SK-N-DZ (cell line): Measurements from ENCODE around the gene RASSF10.

DNA sequence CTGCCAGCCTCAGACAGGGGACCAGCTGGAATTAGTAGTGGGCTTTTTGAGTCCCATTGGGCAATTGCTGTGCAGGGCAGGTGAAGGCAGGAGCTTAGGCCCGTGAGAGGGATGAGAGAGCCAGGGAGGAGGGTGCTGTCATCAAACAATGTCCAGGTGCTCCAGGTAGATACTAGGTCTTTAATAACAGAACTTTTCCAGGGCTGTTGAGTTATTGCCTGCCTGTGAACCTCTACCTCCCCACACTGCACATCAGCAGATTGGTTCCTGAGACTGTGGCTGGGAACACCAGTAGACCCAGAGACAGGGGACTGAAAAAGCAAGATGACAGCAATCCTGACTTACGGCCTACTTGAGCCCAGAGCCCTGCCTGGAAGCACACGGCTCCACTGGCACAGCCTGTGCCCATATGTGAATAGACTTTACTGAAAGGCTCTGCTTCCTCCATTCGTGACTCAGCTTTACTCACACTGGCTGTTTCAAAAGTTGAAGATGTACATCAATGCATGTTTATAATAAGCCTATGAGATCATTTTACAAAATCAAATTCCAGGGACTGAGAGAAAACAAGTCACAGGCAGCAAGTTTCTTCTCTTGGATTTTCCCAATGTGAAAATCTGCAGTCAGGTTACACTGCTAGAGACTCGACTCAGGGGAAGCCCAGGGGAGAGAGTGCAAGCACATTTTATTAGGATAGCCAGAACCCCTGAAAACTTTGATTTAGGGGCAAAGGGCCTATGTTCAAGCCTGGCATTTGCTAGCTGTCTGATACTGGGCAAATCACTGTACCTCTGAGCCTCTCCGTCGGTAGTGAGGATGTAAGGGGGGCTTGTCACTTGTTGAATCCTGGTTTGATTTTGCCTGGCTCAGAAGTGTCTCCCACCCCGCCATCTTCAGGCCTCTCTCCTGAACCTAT lies 134.6 kb upstream of the TEAD1 start:
RAMPAGE:
- cytosol, long total RNA = no peak
- nucleus, long total RNA = no peak

DNA sequence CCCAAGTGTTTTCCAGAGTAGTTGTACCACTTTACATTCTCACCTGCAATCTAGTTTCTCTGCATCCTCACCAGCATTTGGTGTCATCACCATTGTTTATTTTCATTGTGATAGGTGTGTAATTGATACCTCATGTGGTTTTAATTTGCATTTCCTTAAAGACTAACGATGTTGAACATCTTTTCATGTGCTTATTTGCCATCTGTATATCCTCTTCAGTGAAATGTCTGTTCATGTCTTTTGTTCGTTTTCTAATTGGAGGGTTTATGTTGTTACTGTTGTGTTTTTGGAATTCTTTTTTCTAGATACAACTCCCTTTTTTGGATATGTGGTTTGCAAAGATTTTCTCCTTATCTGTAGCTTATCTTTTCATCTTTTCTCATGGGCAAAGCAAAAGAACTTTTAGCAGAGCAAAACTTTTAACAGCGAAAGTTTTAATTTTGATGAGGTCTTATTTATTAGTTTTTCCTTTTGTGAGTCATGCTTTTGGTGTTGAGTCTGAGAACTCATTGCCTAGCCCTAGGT lies 99.2 kb downstream of the TEAD1 start:
RAMPAGE:
- cytosol, long total RNA = no peak
- nucleus, long total RNA = no peak

DNA sequence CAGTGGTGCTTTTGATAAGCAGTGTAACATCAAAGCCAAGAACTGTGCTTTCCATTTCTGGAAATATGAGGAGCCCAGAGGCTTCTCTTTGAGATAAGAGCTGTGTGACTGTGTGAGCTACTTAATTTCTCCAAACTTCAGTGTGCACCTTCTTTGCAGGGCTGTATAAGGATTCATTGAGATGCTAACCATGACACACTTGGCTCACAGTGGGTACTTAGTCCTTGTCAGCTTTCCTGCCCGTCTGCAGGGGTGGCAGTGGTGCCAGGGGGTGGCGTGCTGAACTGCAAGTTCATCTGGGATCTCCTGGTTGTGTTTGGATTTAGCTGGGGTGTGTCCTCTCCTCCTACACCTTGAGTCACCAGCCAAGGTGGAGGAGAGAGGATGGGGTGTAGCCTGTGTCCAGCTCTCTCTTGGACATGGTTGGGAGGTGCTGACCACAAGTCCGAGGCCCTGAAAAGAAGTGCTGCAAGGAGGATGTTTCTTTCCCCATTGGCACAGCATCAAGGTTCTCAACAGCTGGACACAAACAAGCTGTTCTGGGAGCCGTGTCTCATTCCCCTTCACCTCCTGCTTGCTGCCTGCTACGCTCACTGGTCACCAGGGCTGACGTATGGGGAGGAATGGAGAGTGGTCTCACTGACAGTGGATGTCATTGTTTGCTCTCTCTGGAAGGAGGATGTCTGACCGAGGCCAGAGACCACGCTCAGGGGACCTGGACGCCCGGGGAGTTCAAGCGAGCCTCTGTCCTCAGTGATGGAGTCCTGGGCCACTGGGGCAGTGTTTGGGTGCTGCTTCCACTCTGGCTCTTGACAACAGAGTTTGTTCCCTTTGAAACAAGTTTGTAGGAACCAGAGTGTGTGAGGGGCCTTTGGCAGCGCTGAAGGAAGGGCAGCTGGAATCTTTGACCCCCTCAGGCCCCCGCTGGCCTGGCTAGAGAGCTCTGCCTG lies 139.6 kb downstream of the TEAD1 start:
RAMPAGE:
- cytosol, long total RNA = no peak
- nucleus, long total RNA = no peak

DNA sequence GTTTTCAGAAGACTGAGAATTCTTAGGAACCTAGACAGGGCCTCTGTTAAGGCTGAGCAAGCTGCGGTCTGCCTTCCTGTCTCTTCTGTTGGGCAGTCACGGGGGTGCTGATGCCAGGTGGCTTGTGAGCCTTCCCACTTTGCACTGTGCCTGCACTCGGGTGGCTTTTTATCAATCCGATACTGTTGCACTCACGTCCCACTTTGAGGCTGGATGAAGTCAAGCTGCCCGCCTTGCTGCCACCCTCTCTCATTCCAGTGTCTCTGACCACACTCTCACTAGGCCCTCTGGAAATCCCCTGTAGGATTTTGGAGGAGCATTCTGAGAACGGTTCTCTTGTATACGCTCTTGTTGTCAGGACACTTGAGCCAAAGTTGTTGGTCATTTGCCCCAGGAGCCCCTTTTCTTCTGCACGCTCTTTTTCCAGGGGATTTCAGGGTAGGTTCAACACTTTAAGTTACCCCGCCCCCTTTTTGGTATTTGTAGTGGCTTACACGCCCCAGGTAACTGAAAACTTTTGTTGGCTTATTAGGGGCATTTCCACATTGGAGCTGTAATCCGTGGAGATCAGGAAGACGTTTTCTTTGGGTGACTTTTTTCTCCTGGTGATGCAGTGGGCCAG lies 141.9 kb downstream of the TEAD1 start:
RAMPAGE:
- cytosol, long total RNA = no peak
- nucleus, long total RNA = no peak

DNA sequence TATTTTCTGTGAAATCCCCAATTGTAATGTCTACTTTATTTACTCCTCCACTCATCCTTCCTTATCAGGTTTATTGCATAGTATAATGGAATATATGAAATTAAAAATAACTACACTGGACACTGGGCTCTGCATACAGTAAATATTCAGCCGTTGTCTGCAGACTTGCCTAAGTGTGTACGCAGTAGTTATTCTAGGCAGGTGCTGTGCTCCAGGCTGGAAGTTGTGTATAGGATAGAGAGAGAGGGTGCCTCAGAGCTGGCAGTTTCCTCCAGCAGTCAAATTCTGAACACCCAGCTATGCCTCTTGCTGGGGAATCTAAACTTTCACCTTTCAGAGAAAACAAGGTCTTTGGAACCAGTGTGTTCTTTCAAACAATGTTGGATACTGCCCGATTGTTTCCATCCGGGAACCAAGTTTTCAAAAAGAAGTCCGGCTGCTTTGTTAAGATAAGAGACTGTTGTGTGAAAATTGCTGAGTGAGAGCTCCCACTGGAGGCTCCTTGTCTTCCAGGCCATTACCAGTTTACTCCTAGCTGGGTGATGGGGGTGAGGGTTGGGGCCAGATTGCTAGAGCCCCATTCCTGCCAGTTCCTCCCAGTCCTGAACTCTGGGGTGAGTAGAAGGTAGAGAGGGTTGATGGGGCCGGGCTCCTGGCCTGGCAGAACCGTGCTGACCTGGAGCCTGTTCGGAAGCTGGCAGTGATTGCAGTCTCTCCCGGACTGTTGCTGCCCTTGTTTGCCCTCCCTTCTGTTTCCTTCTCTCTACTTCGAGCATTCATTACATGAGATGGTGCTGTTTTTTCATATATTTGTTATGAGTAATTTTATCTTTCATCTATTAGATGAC lies 150.1 kb downstream of the TEAD1 start:
RAMPAGE:
- cytosol, long total RNA = no peak
- nucleus, long total RNA = no peak

GRCh38 chr11:12829495-12830652 lies 155.7 kb downstream of the TEAD1 start:
RAMPAGE:
- cytosol, long total RNA = no peak
- nucleus, long total RNA = no peak

RAMPAGE:
- cytosol, long total RNA = no peak
- nucleus, long total RNA = no peak
These were observed 166.8 kb upstream of the RASSF10 start for GRCh38 chr11:12842216-12842808.

DNA sequence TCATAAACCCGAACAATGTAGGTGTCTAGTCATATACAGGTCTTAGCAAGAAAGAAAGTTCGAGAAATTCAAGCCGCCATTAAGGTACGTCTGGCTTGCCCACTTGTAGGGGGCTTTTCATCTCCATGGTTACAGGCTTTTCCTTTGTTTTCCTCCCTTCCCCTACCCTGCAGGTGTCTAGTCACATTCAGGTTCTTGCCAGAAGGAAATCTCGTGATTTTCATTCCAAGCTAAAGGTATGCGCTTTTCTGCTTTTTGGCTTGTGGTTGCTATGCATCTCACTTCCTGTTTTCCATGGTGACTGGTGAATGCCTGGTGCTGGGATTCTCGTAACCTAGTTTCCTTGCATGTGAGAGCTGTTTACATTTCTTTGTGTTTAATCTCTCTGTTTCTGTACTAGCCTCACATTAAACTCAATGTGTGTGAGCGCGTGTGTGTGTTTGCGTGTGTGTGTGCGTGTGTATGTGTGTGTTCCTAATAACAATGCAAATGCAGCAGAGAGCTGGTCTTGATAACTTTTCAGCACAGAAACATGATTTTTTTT lies 144.4 kb upstream of the RASSF10 start:
RAMPAGE:
- cytosol, long total RNA = no peak
- nucleus, long total RNA = no peak

GRCh38 chr11:12989373-12989964 lies 19.6 kb upstream of the RASSF10 start:
RAMPAGE:
- cytosol, long total RNA = start-site peak on the minus strand at chr11:12989540-12989549, 102 and 96 reads in 2 replicates
- nucleus, long total RNA = start-site peak on the minus strand at chr11:12989542-12989548, 60 and 11 reads in 2 replicates

DNA sequence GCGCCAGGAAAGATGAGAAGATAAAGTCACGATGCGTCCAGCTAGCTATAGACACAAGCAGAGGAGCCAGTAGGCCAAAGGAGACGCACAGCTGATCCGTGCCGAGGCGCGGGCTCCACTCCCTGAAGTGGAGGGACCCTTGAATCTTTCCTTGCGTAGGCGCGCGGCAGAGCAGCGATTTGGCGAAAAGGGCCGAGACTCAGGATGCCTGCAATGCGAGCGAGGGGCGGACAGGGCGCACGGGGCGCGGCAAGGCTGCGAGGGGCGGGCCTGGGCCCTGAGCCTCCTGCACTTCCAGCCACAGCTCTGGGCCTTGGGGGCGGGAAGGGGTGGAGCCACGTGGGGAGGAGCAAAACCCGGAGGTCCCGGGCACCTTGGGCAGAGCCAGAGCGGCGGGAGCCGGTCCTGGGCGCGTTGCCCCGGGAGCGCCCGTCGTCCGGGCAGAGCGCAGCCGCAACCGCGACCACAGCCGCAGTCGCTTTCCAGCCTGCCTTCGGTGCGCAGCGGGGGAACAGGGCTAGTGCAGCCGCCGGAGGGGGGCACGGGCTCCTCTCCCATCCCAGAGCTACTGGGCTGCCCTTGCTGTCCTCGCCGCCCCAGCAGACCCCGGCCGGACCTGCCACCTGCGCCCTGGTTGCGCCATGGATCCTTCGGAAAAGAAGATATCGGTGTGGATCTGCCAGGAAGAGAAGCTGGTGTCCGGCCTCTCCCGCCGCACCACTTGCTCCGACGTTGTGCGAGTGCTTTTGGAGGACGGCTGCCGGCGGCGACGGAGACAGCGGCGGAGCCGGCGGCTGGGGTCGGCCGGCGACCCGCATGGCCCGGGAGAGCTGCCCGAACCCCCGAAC lies at the start of gene RASSF10:
TSS of gene RASSF10 (plus strand) at position 381 of the 848 bp plus-strand sequence.
RAMPAGE:
- cytosol, long total RNA = no peak
- nucleus, long total RNA = no peak

GRCh38 chr11:13667259-13667660 lies 1.2 kb upstream of the FAR1 start:
RAMPAGE:
- cytosol, long total RNA = no peak
- nucleus, long total RNA = no peak

DNA sequence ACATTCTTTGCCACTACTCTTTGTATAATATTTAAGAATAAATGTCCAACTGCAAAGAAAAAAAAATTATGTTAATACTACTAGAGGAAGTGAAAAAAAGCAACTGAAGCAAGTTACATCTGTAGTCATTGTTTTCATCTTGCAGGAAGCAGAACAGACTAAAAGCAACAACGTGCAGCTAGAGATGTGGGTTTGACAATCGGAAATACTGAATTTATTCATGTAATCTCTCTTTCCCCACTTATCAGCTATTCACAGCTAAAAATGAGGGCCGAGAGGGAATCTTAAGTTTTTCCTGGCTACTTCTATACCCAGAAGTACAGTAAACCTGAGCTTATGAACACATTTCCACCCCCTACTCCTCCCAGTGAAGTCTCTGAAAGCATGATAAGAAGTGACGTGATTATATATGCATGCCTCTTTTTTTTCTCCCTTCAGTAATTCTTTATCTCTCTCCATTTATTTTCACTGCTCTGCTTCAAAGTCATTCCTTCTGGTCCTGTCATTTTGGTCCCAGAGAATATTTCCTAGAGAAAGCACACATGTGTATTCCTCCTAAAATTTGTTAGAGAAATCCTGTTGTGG lies 116.5 kb downstream of the SPON1 start:
RAMPAGE:
- cytosol, long total RNA = no peak
- nucleus, long total RNA = no peak

GRCh38 chr11:14189732-14190441 lies 169.1 kb downstream of the RRAS2 start:
RAMPAGE:
- cytosol, long total RNA = no peak
- nucleus, long total RNA = no peak

DNA sequence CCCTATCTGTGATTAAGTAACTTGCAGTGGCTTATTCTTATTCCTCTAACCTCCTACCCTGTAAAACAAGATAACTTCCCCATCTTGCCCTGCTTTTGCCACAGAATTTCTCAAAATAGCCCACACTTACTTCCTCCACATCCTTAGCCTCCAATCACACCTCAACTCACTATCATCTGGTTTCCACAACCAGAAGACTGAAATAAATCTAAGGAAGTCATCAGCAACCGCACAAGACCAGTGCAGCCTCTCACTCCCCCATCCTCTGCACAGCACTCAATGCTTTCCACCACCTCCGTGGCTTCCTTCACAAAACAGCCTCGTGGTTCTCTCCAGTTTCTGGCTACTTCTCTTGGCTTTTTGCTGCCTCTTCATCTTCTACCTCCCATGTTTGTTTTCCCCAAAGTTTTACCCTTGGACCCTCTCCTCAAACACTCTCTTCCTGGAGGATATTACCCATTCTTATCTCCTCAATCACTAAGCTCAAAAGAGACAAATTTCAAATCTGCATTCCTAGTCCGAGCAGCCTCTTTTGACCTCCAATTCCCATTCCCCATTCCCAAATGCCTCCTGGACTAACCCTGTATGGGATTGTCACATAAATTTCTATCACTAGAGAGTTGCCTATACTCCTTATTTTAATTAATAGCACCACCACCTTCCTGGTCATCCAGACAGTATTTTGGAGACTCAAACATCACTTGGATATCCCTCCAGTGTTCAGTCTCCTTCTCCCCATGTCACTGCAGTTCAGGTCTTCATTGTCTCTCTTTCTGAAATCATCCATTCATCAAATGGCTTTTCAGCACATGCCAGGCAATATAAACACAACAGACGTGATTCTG lies 87.5 kb downstream of the RRAS2 start:
RAMPAGE:
- cytosol, long total RNA = no peak
- nucleus, long total RNA = no peak

GRCh38 chr11:14340529-14341445 lies 18.2 kb downstream of the RRAS2 start:
RAMPAGE:
- cytosol, long total RNA = no peak
- nucleus, long total RNA = no peak

RAMPAGE:
- cytosol, long total RNA = no peak
- nucleus, long total RNA = no peak
These were observed 22.1 kb upstream of the RRAS2 start for GRCh38 chr11:14380773-14381811.

DNA sequence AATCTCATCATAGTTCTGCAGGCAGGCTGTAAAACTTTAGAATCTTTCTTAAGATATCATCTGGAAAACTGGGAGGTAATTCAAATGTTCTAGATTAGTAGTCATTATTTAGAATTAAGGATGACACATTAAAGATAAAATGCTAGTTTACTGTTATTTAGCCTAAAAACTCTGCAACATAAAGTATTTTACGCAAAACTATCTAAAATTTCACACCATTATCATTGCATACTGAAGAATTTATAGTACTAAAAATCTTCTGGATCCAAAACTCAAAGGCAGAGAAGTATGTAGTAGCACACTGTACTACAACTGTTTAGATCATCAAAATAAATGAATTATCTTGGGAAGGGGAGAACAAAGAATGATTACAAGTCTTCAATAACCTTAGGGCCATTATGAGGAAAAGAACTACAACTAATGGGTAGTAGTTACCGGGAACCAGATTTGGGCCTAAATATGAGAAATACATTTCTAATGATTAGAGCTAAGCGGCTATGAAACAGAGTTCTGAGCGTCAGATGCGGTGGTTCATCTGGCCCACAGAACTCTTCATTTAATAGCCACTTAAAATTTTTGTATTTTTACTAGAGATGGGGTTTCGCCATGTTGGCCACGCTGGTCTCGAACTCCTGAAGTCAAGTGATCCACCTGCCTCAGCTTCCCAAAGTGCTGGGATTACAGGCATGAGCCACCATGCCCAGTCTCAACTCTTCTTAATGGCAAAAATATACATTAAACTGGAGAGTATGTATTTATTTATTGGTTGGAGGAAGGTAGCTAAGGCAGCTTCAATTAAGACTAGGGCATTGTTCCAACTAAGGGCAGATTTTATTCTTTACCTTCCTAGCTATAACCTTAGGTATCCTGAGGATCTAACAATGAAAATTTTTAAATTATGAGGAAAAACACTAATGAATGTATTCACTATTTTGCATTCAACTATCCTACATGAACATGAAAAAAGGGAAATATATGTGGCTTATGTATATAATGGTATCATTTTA lies 4.3 kb downstream of the COPB1 start:
RAMPAGE:
- cytosol, long total RNA = no peak
- nucleus, long total RNA = no peak

RAMPAGE:
- cytosol, long total RNA = no peak
- nucleus, long total RNA = no peak
These were observed 9.6 kb upstream of the PDE3B start for GRCh38 chr11:14634035-14634368.

DNA sequence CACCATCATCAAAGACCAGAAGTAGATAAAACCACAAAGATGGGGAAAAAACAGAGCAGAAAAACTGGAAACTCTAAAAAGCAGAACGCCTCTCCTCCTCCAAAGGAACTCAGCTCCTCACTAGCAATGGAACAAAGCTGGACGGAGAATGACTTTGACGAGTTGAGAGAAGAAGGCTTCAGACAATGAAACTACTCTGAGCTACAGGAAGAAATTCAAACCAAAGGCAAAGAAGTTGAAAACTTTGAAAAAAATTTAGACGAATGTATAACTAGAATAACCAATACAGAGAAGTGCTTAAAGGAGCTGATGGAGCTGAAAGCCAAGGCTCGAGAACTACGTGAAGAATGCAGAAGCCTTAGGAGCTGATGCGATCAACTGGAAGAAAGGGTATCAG lies 18.7 kb downstream of the PDE3B start:
RAMPAGE:
- cytosol, long total RNA = no peak
- nucleus, long total RNA = no peak

DNA sequence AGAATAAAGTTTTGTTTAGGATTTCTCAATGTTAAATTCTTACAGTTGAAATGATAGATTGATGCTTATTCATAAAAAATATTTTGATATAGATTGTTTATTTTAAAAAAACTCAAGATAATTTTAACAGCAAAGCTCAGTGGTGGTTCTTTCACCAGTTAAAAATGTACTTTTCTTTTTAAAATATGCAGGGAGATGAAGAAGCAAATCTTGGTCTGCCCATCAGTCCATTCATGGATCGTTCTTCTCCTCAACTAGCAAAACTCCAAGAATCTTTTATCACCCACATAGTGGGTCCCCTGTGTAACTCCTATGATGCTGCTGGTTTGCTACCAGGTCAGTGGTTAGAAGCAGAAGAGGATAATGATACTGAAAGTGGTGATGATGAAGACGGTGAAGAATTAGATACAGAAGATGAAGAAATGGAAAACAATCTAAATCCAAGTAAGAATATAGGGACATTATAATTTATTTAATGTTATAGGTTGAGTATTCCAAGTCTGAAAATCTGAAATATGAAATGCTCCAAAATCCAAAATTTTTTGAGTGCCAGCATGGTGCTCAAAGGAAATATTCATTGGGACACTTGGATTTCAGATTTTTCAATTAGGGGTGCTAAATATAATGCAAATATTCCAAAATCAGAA lies 24.6 kb downstream of the CYP2R1 start:
RAMPAGE:
- cytosol, long total RNA = no peak
- nucleus, long total RNA = no peak